LHCN-M2 (cell line): Measurements from ENCODE around the genes TMEM175 and RNF212.

- RAMPAGE, long total RNA = no peak
These were observed 10.8 kb upstream of the CPLX1 start for GRCh38 chr4:836651-837232.

DNA sequence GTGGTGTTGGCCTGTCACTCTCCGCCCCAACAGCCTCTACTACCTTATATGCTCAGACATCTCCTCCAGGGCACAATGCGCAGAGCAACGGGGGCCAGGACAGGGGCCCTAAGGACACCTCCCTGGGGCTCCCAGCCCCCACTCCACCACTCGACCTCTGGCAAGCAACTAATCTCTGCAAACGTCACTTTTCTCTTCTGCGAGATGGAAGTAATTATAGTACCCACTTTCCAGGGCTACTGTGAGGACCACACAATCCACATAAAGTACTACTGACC lies 5.9 kb downstream of the GAK start:
- RAMPAGE, long total RNA = no peak

DNA sequence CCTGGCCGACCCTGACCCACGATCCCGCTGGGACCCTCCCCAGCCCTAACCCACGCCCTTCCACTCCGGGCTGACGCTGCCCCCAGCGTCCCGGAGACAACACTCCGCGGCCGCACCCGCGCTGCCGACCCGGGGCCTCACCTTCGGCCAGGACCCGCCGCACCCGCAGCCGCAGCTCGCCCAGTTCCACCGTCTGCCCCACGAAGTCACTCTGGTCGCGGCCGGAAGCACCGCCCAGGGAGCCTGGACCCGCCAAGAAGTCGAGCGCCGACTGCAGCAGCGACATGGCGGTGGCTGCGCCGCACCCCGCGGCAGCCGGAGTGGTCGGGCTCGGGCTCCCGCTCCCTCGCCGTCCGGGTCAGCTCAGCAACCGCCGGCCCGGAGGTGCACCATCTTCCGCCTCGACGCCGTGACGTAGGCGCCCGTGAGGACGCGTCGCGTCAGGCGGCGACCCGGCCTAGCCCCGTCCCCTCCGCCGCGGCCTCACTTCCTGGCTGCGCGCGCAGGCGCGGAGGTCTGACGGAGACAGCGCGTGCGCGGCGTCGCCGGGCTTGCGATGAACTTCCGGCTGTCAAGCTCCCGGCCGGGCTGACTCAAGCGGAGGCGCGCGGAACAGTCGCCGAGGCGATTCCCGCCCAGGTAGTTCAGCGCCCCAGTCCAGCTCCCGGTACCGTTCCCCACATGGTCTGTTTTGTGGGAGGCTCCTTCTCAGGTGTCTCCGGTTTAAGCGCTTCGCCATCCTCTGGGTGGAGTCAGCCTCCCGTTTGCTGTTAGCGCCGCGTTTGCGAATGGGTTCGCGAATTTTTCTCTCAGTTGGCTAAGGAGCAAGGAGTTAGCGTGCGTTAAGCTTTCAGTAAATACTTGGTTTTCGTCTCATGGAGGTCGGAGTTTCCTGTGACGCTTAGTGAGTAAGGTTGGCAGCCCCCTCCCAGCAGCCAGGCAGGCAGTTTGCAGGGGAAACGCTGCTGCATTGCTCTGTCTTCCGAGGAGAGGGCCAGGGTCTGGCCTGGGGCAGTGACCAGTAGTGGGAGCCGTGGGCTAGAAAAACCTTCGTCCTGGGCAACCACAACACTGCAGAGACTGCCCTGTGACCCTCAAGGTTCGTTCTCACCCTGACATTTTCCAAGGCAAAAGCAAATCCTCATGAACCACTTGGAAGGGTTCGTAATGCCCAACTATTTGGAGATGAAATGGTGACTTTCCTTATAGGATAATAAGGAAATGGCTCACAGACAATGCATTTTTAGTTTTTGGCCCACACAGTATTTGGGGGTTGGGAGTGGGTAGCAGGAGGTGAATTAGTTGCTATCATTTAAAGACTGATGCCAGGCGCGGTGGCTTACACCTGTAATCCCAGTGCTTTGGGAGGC lies at the start of gene TMEM175:
Gene TMEM175 (plus strand): TSS at position 559 of the 1,370 bp plus-strand sequence.
- RAMPAGE, long total RNA = no peak

DNA sequence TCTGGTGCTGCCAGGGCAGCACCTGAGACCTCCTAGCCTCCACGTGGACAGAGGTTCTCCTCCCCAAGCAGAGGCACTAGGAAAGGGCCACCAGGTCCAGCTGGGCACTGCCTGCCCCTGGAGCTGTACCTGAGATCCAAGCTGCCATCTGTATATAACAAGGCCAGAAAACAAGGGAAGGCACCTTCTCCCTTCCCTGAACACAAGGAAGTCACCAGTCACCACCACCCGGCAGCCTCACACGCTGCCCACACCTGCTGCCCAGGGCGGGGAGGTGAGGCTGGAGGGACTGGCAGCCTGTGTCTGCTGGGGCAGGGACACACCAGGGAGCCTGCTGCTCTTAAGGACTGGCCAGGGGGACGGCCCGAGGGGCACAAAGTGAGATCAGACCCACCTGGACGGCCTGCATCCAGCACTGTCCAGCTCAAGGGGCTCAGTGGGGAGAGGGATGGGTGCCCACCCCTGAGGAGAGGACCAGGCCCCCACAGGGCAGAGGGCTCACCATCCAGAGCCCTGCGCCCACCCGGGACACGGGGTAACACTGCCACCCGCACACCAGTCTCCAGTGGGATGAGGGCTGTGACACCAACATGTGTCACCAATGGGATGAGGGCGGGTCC lies 13.4 kb downstream of the DGKQ start:
- RAMPAGE, long total RNA = no peak

GRCh38 chr4:970079-971302 lies 2.9 kb downstream of the DGKQ start:
- RAMPAGE, long total RNA = no peak

DNA sequence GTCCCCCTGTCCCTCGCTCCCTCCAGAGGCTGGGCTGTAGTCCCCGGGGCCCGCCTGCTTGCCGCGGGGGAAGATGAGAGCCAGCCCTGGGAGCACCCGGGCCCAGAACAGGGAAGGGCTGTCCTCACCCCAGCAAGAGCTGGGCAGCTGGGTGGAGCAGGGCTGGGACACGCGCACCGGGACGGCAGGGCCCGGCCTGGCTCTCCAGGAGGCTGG lies 853 bp downstream of the DGKQ start:
- RAMPAGE, long total RNA = no peak

DNA sequence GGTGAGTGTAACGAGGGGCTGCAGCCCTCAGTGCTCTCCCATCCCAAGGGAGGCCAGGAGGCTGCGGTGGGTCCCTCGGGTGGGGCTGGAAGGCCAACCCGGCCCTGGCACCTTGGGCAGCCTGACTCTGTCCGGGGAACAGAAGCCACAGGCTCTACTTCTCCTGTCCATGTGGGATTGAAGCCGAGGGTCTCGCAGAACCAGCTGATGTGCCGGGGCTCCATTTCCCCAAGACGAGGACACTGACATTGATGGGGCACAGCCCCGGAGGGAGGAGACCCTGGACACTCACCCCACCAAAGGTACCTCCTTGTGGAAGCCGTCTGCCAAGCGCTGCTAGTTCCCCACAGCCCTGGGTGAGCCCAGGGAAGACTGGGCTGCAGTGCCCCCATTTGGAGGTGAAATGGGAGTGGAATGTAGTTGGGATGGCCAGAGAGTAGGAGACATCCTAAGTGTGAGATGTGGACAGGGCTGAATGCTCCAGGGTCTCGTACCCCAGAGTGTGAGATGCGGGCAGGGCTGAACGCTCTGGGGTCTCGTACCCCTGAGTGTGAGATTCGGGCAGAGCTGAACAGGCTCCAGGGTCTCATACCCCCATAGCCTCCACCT lies 2.3 kb upstream of the SLC26A1 start:
- RAMPAGE, long total RNA = no peak

DNA sequence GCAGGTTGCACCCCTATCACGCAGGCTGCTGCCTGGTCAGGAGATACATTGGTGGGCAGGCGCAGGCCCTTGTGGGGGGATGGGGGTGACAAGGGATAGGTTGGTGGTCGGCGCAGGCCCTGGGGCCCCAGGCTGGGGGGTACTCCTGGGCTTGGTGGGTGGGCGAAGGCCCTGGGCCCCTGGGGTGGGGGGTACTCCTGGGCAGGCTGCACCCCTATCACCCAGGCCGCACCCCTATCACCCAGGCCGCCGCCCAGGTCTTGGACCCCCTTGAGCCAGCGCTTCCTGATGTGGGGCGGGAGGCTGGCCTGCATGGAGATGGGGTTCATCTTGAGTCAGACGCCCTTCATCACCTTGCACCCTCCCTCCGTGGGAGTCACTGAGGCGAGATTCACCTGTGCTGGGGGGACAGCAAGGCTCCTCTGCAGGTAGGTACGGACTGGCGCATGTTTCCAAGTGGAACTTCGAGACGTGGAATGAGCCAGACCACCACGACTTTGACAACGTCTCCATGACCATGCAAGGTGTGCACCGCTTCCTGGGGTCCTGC lies 7.9 kb upstream of the SLC26A1 start:
- RAMPAGE, long total RNA = no peak

- RAMPAGE, long total RNA = no peak
These were observed 8.7 kb upstream of the SLC26A1 start for GRCh38 chr4:1001977-1002200.

- RAMPAGE, long total RNA = no peak
These were observed 10.3 kb downstream of the FGFRL1 start for GRCh38 chr4:1021554-1022205.

DNA sequence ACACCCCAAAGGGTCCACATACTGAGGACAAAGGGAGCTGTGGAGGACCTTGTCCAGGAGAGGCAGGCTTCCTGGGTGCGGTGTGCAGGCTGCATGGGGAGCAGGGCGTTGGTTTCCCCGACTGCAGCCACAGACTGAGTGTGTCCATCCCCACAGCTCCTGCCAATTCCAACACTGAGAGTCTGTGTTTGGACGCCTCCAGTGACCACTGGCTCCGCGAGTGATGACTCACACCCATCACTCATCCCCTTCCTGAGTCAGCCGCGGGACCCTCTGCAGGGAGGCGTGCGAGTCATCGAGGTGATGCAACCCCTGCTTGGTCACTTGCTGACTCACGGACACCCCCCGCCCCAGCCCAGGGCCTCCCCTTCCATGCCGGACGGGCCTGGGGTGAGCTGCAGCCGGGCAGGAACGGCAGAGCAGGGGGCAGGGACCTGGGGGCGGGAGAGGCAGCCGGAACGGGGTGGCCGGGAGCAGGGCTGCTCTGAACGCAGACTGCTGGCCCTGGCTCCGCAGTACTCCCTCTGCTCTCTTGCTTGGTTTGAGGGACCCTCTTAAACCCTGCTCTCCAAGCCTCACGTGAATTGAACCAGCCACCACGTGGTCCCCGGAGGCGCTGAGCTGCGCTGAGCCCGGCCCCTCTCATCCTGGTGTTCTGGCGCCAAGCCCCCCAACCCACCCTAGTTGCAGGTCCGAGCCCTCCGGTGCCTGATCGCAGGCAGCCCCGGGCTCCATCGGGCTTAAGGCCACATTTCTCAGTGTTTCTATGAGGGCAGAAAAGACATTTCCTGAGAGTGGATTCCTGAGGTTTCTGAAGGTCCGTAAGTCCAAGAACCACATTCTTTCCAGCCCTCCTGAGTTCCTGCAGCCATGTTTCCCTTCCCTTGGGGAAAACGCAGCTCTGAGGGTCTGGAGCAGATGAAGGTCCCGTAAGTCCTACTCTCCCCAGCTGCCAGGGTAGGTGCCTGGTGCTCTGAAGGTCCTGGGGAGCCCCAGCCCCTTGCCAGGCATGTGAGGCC lies 32.4 kb downstream of the FGFRL1 start:
- RAMPAGE, long total RNA = no peak

DNA sequence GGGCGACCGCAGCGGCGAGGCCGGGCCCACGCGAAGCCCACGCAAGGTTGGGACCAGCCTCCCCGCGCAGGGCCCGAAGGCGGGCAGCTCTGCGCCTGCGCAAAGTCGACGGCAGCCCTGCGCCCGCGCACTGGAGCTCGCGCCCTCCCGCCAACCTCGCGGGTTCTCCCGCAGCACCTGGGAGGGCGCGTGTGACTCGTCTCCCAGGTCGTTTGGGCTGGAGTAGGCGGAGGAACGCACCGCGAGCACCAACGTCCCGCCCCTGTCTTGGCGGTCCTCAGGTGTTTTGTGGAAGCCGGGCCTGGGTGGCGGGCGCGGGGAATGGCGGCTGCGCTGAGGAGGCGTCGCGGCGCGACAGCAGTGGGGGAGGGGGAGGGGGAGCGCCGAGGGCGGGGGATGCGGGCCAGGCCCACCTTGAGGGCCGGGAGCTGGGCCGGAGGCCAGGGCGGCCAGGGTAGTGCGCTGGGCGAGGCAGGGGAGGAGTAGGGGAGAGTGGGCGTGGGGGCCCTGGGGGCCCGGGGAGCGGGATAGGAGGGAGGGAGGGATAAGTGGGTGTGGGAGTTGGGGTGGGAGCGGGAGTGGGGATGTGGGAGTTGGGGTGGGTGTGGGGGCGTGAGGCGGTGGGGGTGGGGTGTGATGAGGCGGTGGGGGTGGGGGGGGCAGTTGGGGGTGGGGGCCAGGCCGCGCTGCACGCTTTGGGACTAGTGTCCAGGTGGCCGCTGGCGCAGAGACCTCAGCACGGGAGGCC lies at the start of gene RNF212:
Gene RNF212 (minus strand): TSS at position 93 of the 748 bp plus-strand sequence.
- RAMPAGE, long total RNA = no peak

- RAMPAGE, long total RNA = no peak
These were observed 959 bp downstream of the SPON2 start for GRCh38 chr4:1171016-1172231.

- RAMPAGE, long total RNA = no peak
These were observed 11.9 kb upstream of the SPON2 start for GRCh38 chr4:1184292-1184710.

GRCh38 chr4:1209718-1210406 lies 37.5 kb upstream of the SPON2 start:
- RAMPAGE, long total RNA = no peak

- RAMPAGE, long total RNA = no peak
These were observed 16.1 kb downstream of the CTBP1 start for GRCh38 chr4:1232493-1233635.

GRCh38 chr4:1245001-1245733 lies 3.8 kb downstream of the CTBP1 start:
- RAMPAGE, long total RNA = no peak

DNA sequence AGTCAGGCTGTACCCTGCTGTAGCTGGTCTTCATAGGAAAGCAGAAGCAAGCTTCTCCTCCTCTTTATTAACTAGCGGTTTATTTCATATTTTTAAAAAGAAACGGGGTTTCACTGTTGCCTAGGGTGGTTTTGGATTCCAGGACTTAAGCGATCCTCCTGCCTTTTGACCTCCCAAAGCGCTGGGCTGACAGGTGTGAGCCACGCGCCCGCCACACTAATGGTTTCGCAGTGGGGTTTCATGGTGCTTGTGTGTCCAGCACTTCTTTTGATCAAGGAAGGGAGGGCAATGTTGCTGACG lies 1.3 kb downstream of the MAEA start:
- RAMPAGE, long total RNA = no peak

DNA sequence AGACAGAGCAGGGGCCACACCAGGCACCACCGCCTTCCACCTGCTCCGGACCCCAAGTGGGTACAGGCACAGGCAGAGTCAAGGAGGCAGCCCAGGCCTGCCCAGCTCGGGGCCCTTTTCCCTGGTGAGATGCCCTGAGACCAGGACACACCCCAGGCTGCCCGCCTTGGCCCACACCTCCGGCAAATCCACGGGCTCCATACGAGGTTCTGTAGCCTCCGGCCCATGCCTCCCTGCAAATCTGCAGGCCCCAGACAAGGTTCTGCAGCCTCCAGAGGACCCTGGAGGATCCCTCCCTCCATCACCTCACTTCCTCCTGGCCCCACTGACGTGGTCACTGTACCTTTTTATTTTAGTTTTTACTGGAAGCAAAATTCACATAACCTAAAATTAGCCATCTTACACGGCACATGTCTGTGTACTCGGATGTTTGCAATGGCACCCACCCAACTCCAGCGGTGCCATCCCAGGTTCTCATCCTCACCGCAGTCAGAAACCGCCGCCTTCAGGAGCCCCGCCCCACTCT lies 134.9 kb upstream of the NKX1-1 start:
- RAMPAGE, long total RNA = no peak

DNA sequence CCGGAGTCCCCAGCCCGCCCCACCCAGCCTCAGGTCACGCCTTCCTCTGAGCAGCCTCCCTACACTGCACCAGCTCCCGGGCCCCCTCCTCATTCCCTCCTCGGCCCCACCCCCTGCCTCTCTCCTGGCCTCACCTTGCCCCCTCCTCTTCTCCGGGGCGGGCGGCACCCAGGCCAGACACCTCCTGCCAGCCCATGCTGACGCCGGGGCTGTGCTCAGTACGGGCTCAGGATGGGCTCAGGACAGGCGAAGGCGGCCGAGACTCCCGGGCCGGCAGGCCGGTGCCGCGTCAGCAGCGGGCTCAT lies 127.4 kb downstream of the FAM53A start:
- RAMPAGE, long total RNA = no peak